GM19240 (cell line): Measurements from ENCODE around the genes OTX2, DACT1, GPR135 and PCNX4.

DNA sequence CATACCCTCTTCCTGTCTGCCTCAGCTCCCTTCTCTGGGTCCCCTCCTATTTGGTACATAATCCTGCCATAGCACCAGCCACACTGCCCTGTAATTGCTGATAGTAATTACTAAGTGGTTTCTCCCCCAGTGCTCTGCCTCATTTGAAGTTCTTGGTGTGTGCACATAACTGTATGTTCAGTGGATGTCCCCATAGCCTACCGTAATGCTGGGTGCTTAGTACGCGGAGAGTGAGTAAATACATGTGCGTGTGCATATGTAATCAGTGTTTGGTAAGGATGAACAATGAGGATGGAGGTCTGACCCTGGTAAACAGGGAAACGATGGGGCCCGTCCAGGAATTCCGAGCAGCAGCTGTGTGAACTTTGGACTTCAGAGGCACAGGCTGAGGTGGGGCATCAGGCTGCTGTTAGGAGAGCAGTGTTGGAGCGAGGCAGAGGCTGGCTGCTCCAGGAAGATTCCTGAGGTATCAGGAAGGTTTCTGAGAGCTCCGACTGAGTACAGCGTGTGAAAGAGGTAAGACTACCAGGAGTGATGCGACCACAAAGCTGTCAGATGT, 106.7 kb downstream of the PELI2 start:
- RRBS, result no CpG with 5 or more reads among the region's 11 CpGs

DNA sequence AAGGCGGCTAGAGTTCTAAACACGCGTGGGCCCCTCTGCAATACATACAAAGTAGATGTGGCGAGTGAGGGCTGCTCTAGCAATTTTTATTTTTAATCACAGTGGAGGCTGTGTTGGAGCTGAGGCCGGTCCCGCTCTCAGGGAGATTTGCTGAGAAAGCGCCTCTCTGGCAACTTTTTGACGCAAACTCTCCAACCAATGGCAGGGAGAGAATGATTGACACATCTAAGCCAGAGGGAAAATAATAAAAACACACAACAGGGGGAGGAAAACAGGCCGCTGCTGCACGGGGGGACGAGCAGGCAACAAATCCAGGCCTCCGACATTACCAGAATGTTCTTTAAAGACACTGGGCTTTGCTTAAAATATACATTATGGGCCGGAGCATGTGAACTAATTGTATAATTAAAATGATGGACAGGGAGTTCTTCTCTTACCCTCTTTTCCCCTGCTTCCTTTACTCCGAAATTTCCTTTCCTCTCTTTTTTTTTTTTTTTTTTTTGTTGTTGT, at the start of gene OTX2:
Gene OTX2 (minus strand): TSS at position 152 of the 510 bp plus-strand sequence.
- RRBS, result no CpG with 5 or more reads among the region's 14 CpGs

- RRBS, result no CpG with 5 or more reads among the region's 10 CpGs
Observed at GRCh38 chr14:56855704-56856451, 45.6 kb upstream of the OTX2 start.

DNA sequence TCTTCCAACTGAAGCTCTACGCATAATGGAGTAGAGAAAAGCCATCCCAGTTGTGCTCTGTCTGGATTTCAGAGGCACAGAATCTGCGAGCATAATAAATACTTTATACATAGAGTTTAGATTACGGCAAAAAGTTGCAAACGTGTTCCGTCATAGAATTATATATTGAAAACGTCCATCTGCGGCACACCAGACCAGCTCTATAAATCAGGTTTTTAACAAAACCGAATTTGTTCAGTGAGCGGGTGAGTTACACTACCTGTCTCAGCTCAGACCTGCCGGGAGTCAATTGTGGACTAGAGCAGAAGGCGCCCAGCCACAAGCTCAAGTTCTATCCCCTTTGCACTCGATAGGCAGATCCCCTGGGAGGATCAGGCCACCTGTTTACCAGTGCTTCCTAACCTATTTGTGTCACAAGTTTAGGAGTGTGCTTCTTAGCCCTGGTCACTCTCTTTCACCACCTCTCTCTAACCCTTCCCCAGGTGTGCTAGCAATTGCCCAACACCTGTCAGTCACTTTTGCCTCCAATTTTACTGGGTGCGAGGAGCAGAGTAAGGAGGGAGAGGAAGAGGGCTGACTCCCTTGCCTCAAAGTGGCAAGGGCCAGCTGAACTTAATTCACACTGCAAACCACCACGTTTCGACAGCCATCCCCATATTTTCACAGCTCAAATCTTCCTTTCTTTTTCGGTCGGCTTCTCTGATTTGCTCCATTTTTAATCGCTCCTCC, 822 bp upstream of the NAA30 start:
- RRBS, result no CpG with 5 or more reads among the region's 18 CpGs

DNA sequence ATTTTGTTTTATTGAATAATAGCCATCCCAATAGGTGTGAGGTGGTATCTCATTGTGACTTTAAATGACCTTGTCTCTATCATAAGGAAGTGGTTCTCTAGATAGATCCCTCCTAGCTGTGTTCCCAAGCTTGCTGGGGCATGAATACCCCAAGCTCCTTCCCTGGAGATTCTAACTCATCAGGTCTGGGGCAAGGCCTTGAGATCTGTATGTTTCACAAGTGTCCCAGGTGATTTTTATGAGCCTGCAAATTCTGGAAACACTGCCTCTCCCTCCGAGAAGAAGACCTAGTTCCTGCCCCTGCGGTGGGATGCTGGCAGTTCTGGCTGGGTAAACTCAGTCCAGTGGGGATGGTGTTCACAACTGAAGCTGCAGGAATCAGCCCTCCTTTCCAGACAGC, 135.7 kb upstream of the SLC35F4 start:
- RRBS, result no CpG with 5 or more reads among the region's 2 CpGs

DNA sequence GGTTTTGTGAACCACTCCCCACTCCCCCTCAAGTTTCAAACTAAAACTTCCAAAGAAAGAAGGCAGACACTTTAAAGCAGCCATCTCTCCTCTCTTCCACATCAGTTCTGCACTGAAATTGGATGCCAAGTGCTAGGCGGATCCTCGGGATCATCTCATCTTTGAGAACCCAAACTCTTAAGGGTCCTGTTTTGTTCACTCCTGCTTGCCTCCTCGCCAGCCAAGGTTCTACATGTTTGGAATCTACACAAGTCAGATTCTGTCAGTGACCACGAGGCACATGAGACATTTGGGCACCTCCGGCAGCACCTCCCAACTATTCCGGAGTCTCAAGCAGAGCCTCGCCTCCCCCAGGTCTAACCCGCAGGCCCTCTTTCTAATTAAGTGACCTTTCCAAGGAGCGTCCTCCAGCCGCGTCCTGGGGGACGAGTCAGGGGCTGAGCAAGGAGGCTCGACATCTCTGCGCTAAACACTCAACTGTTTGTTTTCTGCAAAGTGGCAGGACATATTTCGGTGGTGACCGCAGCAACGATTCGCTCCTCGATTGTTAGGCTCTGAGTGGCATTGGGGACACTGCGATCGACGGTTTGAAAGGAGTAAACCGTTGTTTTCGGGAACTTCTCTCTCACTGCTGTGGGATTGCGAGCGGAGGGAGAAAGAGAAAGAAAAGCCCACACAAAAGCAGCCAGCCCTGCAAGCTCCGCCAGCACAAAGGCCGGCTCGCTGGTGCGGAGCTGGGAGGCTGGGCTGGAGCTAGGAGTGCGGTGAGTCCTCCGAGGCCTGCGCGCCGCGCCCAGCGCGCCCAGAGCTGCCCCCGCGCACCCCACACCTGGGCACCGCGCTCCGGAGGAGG, 724 bp downstream of the ARMH4 start:
- RRBS, result 8% methylated on average over 1 of the region's 43 CpGs

- RRBS, result no CpG with 5 or more reads among the region's 4 CpGs
Observed at GRCh38 chr14:58243664-58244208, 907 bp upstream of the PSMA3 start.

DNA sequence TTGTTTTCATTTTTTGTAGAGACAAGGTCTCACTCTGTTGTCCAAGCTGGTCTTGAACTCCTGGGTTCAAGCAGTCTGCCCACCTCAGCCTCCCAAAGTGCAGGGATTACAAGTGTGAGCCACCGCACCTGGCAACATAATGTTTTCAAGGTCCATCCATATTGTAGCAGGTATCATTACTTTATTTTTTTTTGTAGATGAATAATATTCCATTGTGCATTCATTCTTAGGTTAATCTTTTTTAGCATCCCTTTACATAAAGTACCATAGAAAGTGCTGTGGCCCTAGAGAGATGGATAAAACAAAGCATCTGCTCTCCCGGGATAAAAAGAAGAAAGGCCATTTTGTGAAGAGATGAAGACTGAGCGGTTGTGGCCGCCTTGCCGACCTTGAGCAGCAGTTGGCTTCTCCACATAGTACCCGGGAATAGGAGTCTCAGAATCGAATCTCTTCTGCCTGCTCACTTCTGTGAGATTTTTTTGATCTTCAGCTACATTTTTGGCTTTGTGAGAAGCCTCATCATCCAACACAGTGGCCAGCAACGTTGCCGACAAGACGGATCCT, 93.3 kb downstream of the KIAA0586 start:
- RRBS, result 96% methylated on average over 2 of the region's 10 CpGs

GRCh38 chr14:58637386-58638142, at the start of gene DACT1:
Gene DACT1, plus strand, starts transcription at chr14:58637962.
- RRBS, result 3% methylated on average over 33 of the region's 82 CpGs

- RRBS, result no CpG with 5 or more reads among the region's 4 CpGs
Observed at GRCh38 chr14:58723572-58723771, 85.7 kb downstream of the DACT1 start.

DNA sequence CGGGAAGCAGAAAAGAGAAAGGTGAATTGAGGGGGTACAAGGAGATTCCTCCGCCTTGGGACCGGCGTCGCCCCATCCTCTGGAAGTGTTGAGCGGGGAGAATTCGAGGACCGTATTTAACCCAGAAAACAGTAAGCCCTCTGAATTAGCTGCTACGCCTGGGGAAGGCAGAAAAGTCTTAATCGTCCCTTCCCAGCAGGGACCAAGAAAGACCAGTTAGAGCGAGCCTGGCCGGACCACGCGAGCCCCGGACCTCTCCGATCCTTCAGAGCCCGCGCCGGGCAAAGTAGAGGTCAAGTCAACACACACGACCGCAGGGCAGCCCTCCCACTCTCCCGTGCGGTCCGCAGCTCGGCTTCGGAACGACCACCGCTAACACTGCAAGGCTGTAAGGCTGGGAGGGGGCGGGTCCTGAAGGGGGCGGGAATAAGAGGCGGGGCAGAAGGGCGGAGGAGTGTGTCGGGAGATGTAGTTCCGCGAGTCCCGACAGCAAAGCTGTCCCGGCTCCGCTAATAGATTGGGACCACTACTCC, 353 bp upstream of the DAAM1 start:
- RRBS, result 0% methylated on average over 2 of the region's 38 CpGs

- RRBS, result no CpG with 5 or more reads among the region's 3 CpGs
Observed at GRCh38 chr14:59384064-59384453, 81.1 kb downstream of the GPR135 start.

- RRBS, result 3% methylated on average over 37 of the region's 135 CpGs
Observed at GRCh38 chr14:59464520-59465563, at the start of gene GPR135. Gene GPR135, minus strand, starts transcription at chr14:59465380.

- RRBS, result no CpG with 5 or more reads among the region's 1 CpG
Observed at GRCh38 chr14:60087885-60088210, 3.9 kb upstream of the PCNX4 start.

GRCh38 chr14:60091491-60092595, at the start of gene PCNX4:
Gene PCNX4, plus strand, starts transcription at chr14:60091923.
- RRBS, result 1% methylated on average over 39 of the region's 93 CpGs

DNA sequence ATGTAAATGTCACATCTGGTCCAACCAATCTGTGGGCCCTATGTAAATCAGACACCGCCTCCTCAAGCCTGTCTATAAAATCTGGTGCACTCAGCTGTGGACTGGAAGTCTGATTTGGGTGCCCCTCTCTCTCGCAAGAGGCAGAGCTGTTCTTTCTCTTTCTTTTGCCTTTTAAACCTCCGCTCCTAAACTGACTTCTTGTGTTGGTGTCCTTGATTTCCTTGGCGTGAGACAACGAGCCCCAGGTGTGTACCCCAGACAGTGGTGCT, 9.3 kb upstream of the DHRS7 start:
- RRBS, result no CpG with 5 or more reads among the region's 5 CpGs

GRCh38 chr14:60174883-60175846, 10.0 kb upstream of the DHRS7 start:
- RRBS, result no CpG with 5 or more reads among the region's 4 CpGs

DNA sequence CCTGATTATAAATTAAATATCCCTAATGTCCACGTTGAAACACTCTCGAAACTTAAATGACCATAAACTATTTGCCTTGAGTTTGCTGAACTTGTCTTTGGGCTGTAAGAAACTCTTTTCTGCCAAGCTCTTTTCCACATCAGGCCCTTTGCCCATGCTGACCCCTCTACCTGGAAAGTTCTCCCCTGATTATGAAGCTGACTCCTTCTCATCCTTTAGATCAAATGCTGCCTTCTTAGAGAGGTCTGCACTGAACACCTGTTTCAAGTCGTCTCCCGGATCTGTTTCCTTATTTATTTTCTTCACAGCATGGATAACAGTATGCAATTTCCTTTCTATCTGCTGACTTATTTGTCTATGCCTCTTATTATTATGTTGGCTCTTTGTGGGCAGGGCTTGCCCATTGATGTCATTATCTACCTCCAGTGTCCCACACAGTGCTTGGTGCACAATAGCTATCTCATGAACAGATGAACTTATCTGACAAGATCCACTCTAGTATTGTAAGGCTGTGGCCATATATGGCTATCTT, 4.0 kb upstream of the PPM1A start:
- RRBS, result no CpG with 5 or more reads among the region's 4 CpGs